Measurements from ENCODE around the genes GLTPD2 and ENO3.

- PRO-cap: no peak
- CAGE, long polyA plus RNA: no peak
Observed at GRCh38 chr17:4474028-4474603, 24.6 kb upstream of the SPNS2 start.

DNA sequence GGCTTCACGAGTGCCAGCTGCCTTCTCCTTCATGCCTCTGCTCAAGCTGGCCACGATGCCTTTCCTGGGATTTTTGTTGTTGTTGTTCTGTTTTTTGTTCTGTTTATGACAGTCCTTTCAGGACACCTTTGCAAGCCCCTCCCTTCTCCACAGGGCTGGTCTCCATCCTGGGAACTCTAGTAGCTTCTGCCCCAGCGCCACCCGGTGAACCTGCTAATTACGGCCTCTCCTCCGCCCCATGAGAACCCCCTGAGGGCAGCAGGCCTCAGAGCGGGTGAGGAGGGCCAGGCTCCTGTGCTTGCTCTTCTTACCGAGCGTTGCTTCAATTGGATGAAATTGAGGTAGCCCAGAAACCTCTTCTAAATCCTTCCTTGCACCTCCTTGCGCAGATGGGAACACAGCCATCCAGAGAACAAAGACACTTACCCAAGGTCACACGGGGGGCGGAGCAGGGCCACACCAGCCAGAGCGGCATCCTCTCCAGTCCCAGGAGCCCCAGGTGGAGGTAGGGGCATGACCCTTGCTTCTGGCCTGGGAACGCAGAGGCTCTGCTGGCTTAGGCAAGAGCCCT lies 4.1 kb downstream of the SPNS2 start:
- PRO-cap: no peak
- CAGE, long polyA plus RNA: no peak

GRCh38 chr17:4511565-4512172 lies 13.0 kb downstream of the SPNS2 start:
- PRO-cap: no peak
- CAGE, long polyA plus RNA: no peak

- PRO-cap: no peak
- CAGE, long polyA plus RNA: no peak
Observed at GRCh38 chr17:4536535-4537489, 18.4 kb downstream of the MYBBP1A start.

DNA sequence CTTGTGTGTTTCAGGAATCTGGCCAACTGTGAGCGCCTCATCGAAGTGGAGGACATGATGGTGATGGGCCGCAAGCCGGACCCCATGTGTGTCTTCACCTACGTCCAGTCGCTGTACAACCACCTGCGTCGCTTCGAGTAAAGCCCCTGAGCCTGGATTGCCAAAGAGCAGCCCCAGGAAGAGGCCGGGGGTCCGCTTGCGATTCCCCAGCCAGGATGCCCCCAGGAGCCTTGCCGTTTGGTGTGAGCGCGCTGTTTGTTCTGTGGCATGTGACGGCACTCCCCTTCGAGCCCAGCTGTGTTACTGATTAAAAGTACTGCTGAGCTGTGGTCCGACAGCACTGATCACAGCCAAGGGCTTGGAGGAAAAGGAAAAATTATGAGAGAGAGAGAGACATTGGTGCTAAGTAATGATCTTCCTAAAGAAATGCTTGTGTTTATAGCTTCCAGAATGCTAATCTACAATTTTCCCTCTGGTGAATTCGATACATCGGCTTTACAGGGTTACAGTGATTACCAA lies 23.1 kb downstream of the SMTNL2 start:
- PRO-cap: no peak
- CAGE, long polyA plus RNA: no peak

- PRO-cap: no peak
- CAGE, long polyA plus RNA: no peak
Observed at GRCh38 chr17:4718276-4718902, 8.0 kb downstream of the ARRB2 start.

DNA sequence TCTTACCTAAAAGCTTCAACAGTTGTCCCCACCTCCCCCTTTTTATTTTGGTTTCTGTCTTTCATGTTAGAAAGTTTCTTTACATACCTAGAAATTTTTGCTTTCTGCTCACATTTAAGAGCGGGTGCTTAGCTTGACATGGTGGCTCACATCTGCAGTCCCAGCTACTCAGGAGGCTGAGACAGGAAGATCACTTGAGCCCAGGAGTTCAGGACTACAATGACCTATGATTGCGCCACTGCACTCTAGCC lies 3.3 kb upstream of the MED11 start:
- PRO-cap: no peak
- CAGE, long polyA plus RNA: no peak

DNA sequence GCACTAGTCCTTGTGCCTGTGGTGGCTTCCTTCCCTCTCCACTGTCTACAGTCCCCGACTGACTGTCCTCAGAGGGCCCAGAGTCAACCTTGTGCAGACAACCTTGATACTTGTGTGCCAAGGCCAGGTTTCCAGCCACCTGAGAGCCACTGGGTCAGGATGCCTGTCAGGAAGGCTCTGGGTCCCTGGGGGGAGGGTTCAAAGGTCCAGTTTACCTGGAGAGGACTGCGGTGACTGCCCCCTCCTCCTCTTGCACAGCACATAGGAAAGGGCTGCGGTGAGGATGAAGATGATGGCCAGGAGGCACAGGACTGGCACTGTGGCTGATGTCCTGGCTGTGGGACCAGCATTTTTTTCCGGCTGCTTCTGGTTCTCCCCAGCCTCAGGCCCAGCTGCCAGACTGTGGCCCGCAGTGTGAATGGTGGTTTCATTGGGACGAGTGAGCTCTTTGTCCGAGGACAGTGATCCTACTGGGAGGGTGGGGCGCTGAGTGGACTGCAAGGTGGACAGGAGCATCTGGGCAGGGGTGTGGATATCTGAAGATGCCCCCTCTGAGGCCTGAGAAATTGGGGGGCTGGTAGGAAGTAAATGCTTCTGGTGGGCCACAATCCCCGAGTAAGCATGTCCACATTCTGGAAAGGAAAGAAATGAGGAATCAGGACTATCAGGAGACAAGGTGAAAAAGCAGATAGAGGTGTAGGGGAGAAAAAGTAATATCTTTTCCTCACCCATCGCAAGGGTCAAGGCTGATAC lies 3.8 kb downstream of the MED11 start:
- PRO-cap: no peak
- CAGE, long polyA plus RNA: no peak

- PRO-cap: no peak
- CAGE, long polyA plus RNA: no peak
Observed at GRCh38 chr17:4788680-4789516, at the start of gene GLTPD2. Gene GLTPD2 (plus strand): TSS chr17:4788964.

- PRO-cap: no peak
- CAGE, long polyA plus RNA: no peak
Observed at GRCh38 chr17:4812499-4813027, 5.6 kb downstream of the PLD2 start.

GRCh38 chr17:4840689-4841022 lies 7.5 kb downstream of the MINK1 start:
- PRO-cap: no peak
- CAGE, long polyA plus RNA: no peak

DNA sequence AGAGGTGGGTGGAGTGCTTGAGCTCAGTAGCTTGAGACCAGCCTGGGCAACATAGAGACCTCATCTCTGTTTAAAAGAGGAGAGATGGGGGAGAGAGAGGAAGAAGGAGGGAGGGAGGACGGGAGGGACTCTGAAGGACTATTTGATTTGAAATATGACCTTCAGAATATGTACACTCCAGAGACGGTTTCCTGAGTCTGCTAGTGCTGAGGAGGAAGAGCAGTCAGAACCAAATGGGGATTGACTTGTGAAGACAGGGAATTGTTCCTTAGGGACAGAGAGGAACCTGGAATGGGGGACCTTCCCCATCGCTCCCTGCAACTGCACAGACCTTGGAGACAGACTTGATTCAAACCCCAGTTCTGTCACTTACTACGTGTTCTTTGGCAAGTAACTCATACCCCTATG lies 14.8 kb downstream of the MINK1 start:
- PRO-cap: no peak
- CAGE, long polyA plus RNA: no peak

DNA sequence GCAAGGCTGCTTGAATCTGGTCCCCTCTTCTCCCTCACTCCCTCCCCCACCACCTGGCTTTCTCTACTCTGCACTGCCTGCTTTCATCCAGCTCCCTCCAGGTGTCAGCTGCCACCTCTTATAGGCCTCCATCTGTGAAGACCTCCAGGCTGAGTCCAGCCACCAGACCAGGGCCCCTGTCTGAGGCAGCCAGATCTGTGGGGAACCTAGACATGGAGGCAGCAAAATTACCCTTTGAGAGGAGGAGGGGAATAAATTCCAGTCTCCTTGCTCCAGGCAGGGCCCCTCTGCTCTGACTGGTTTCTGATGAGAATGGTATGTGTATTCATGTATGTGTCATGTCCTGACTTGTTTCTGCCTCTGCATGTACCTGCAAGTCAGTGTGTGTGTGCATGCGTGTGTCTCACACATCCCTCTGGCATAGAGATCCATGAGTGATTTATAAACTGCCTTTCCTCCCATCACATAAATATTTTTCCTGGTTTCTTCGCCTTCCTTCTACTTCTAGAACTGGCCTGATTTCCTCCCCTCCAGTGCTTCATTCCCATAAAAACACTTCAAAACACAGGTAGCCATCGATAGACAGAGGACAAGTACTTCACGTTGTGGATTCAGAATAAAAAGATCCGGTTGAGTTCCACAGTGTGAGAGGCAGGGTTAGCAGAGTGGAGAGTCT lies 21.2 kb downstream of the MINK1 start:
- PRO-cap: no peak
- CAGE, long polyA plus RNA: no peak

DNA sequence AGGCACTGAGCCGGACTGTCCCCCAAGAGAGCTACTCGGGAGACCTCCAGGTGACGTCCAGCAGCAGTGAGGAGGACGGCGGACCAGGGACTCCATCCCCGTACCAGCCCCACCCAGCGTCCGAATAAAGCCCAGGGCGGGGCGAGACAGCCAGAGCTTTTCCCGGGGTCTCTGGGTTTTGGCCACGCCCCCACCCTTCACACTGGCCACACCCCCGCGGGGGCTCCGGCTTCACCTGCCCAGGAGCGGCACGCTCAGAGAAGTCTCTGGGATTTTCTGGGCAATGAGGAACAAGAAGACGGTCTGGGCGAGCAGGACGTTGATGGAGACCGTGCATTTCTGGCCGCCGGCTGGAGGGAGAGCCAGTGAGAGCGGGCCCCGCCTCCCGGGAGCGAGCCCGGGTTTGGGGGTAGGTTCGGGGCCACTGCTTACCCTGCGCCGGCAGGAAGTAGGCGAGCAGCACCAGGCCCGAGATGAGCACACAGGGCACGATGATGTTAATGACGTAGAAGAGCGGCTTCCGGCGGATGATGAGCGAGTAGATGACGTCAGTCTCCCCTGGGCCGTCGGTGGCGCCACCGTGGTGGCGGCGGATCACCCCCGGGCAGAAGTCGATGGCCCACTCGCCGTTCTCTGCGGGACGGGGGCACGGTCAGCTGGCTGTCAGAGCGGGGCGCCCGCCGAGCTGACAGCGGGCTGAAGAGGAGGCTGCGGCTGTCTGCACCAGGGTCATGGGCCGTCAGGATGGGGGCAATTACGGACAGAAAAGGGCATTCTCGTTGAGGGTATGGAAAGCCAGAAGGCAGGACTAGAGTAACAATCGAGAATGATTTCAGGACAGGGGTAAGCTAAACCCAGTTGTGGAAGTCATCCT lies 1.5 kb downstream of the C17orf107 start:
- PRO-cap: unidirectional peak, minus-strand start at position 126 of the sequence; bidirectional peak, plus-strand start at position 551 of the sequence, minus-strand start at position 448 of the sequence
- CAGE, long polyA plus RNA: no peak

GRCh38 chr17:4908280-4908766 lies 5.4 kb upstream of the CHRNE start:
- PRO-cap: no peak
- CAGE, long polyA plus RNA: no peak

DNA sequence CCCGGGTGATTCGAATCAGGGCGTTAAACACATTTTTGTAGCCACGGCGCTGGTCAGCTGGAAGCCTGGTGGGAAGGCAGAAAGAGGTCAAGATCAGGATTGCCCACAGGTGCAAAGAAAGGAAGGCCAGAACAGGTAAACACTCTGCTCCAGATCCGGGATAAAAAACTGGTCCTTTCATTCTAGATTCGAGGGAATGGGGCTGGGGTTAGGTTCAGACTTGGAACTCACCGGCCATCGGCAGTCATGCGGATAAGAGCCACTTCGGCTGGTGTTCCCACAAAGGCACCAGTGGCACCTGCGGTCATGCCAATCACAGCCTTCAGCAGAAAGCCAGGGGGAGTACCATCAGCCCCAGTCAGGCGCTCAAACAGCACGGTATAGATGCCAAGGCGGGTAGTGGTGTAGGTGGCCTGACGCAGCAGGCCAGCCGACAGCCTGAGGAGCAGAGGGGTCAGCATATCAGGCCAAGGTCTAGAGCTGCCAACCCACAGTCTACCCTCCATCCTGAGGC lies 1.3 kb downstream of the SLC25A11 start:
- PRO-cap: no peak
- CAGE, long polyA plus RNA: no peak

GRCh38 chr17:4950892-4951306 lies at the start of gene ENO3:
Gene ENO3 (plus strand): TSS chr17:4951119.
- PRO-cap: no peak
- CAGE, long polyA plus RNA: no peak

- PRO-cap: no peak
- CAGE, long polyA plus RNA: no peak
Observed at GRCh38 chr17:4997070-4997374, 300 bp downstream of the INCA1 start.

- PRO-cap: no peak
- CAGE, long polyA plus RNA: no peak
Observed at GRCh38 chr17:5021954-5022801, 13.0 kb downstream of the SLC52A1 start.

- PRO-cap: bidirectional peak, plus-strand start at chr17:5097223, minus-strand start at chr17:5096910; bidirectional peak, plus-strand start at chr17:5097720, minus-strand start at chr17:5097549
- CAGE, long polyA plus RNA: no peak
Observed at GRCh38 chr17:5096817-5098084, 14.4 kb downstream of the ZNF232 start.